Urinary bladder (tissue), 3 donors: ENCODE measurements around the gene GOLT1B.

DNA sequence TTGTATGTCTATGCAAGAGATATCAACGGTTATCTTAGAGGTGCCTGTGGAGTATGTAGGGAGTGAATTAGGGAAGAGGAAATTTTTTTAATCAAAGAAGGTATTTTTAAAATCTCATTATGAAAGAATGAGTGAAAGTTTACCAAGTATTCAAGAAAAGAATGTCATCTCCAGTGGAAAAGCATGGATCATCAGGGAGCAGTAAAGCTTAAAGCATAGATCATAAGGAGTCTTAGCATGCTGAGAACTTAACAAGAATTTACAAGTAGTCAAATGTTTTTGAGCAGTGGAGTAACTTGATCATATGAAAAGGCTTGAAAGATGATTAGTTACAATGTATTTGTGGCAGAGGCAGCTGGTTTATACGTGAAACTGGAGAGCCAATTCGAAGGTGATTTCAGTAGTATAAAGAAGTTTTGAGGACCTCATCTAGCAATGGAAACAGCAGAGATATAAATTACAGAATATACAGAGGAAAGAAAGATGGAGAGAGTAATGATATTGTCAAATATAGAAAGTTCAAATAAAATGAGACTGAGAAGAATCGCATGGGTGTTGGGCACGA lies 1.6 kb downstream of the PYROXD1 start:
- PRO-cap = no peak
- RAMPAGE, long total RNA = no peak

GRCh38 chr12:21501731-21502437 lies at the start of gene GOLT1B:
TSS of gene GOLT1B (plus strand) at chr12:21501789.
- PRO-cap = bidirectional peak, plus-strand start at chr12:21501792, minus-strand start at chr12:21501595
- RAMPAGE, long total RNA = start-site peak on the plus strand at chr12:21501804-21501891, 370 and 206 reads in 2 replicates

GRCh38 chr12:21526791-21527201 lies 700 bp downstream of the SPX start:
- PRO-cap = no peak
- RAMPAGE, long total RNA = no peak

- PRO-cap = no peak
- RAMPAGE, long total RNA = no peak
Observed at GRCh38 chr12:21773820-21774237, 677 bp downstream of the KCNJ8 start.

DNA sequence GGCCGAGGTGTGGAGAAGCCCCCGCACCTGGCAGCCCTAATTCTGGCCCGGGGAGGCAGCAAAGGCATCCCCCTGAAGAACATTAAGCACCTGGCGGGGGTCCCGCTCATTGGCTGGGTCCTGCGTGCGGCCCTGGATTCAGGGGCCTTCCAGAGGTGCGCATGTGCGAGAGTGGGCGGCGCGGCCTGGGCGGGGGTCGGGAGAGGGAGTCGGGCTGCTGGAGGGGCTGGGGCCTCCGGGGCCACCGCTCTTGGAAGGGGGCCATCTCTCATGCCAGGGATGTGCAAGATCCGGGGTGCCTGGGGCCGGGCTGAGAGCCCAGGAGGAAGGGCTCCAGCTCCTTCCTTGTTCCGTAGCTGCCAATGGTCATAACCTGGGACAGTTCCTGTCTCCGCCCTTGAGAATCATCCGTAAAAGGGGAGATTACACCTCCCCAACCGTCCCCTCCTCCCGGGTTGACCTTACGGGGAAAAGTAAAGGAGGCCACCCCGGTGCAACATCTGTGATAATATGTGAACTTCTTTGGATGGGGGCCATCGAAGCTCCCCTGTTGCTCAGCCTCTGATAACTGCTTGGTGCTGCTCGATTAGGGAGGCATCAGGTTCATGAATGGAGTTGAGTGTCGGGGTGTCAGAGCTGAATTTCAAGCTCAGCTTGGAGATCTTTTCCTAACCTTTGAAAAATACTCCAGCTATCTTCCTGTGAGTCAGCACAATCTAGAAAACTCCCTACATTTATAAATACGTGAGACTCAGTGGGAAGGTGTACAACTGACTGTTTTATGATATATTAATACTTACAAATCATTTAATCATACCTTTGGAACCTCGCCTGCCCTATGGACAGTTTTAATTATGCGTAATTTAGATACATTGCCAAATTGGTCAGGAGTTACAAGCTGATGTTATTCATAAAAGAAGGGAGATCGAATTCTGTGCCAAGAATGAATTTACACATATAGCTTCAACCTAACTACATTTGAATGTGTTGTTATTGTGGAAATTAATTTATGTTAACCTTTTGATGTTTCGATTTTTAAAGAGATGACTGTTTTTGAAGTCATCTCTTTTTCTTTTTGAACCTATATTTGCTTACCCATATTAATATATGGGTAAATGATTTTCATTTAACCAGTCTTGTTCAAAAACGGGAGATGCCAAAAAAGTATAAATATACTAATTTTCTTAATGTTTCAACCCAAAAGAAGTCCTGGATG lies 799 bp downstream of the CMAS start:
- PRO-cap = bidirectional peak, plus-strand start at position 464 of the sequence, minus-strand start at position 364 of the sequence; bidirectional peak, plus-strand start at position 747 of the sequence, minus-strand start at position 645 of the sequence
- RAMPAGE, long total RNA = no peak

GRCh38 chr12:22082312-22082715 lies 36.3 kb downstream of the CMAS start:
- PRO-cap = no peak
- RAMPAGE, long total RNA = no peak

DNA sequence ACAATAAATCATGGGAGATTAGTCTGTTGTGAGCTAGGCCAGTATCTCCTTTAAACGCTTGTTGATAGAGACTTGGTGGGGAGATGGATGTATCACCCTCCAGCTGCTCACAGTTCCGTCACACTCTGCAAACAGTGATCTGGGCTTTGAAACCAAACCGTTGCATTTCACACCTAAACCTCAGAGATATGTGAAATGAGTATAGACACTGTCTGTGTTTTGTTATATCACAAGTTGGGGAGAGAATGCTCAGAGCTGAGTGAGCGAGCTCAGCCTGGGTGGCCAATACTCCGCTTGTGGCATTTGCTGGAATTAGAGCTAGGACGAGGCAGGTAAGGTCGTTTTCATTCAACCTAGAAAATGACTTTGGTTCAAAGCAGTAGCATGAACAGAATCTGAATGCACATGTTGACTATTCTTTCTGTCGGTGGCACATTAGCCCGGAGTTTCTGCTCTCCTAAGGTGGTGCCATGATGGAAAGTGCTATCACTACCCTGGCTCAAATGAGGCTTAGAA lies 75.2 kb upstream of the ST8SIA1 start:
- PRO-cap = bidirectional peak, plus-strand start at position 252 of the sequence, minus-strand start at position 126 of the sequence
- RAMPAGE, long total RNA = no peak

DNA sequence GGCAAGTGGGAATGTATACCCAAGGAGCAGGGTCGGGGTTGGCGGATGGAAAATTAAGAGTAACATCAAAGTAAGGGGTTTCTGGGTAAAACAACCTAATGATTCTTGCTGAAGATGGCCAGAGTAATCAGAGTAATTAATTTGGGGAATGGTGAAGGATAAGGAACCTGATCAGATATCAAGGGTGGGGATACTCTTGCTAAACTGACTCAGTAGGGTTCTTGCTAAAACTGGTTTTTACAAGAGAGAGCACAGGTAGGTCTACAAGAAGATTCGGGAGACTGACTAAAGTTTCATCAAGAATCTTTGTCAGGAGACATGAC lies 33.6 kb downstream of the ETNK1 start:
- PRO-cap = no peak
- RAMPAGE, long total RNA = no peak

DNA sequence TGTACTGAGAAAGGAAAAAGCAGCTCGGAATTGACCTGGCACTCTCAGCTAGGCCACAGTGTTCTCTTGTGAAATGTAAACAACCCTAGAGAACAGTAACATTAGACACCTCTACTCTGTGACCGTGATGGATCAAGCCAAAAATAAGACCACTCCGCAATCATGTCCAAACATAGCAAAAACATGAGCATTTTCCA lies 135.3 kb downstream of the ETNK1 start:
- PRO-cap = no peak
- RAMPAGE, long total RNA = no peak

- PRO-cap = no peak
- RAMPAGE, long total RNA = no peak
Observed at GRCh38 chr12:23617692-23618372, 331.6 kb downstream of the SOX5 start.

GRCh38 chr12:23721298-23721855 lies 228.1 kb downstream of the SOX5 start:
- PRO-cap = no peak
- RAMPAGE, long total RNA = no peak

GRCh38 chr12:24078017-24078883 lies 128.8 kb upstream of the SOX5 start:
- PRO-cap = no peak
- RAMPAGE, long total RNA = no peak

DNA sequence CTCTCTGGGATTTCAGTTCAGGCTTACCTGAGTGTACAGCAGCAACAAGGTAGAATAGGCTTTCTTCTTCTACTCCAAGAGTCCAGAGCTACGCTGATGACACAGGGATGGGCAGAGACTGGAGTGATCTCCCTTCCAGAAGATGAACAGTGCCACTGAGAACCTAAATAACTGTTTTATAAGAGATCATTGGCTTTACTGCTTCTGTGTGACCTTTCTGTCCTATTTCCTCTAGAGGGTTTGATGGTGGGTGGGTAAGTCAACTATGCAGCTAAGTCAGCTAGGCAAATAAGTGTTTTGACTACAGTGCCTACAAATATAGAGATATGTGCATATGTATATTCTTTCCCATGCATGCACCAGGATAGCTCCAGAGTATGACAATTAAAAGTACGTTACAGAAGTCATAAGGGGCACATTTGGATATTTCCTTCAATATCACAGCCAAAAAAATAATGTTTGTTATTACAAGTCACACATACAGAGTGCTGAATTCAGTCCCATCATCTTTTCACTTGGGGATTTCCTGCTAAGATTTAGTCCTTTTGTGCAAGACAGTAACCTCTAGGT lies 412.4 kb upstream of the SOX5 start:
- PRO-cap = no peak
- RAMPAGE, long total RNA = no peak

DNA sequence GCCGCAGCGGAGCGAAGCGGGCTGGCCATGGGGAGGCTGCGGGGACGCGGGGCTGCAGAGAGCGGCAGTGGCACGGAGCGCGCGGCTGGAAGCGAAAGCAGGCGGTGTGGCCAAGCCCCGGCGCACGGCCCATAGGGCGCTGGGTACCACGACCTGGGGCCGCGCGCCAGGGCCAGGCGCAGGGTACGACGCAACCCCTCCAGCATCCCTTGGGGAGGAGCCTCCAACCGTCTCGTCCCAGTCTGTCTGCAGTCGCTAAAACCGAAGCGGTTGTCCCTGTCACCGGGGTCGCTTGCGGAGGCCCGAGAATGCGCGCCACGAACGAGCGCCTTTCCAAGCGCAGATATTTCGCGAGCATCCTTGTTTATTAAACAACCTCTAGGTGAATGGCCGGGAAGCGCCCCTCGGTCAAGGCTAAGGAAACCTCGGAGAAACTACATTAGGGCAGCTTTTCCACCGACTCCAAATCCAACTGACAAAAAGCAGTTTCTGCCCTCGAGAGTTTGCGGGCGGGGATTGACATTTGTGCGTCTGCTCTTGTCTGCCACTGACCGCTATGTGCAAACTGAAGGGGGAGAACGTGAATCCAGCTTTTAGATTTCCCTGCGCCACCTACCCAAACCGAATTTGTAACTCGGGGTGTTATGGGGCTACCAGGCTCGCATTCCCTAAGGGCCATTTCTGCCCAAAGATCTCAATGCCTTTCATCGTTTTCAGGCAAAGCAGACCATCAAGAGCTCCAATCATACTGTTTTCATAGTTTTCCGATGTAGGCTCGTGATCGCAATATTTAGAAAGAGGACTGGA lies 45.7 kb downstream of the BCAT1 start:
- PRO-cap = unidirectional peak, minus-strand start at position 474 of the sequence; unidirectional peak, minus-strand start at position 558 of the sequence
- RAMPAGE, long total RNA = no peak

DNA sequence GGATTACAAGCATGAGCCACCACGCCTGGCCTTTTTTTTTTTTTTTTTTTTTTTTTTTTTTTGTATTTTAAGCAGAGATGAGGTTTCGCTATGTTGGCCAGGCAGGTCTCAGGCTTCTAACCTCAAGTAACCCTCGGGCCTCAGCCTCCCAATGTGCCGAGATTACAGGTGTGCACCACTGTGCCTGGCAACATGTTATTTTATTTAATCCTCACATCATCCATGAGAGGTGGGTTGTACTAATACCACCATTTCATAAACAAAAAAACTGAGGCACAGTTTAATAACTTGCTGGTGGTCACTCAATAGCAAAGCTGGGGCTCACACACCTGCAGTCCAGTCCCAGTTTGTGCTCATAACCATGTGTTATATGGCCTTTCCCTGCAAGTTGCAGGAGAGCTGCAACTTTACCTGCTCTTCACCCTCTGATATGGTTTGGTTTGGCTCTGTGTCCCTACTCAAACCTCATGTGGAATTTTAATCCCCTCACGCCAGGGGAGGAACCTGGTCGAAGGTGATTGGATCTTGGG lies 15.8 kb downstream of the BCAT1 start:
- PRO-cap = no peak
- RAMPAGE, long total RNA = no peak

DNA sequence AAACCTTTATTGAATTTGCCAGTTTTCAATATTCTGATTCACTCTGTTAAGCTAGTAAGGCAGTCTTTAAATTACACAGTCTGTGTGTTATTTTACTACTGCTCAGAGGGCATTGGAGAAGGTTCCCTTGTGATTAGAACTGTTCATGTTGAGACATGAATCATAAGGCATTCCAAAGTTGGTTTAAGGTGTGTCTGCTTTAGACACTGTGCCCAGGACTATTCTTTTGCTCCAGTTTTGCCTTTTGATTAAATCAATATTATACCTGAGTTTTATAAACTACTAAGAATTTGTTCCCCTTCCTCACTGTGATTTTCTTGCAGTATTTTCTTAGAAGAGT lies 1.6 kb downstream of the IRAG2 start:
- PRO-cap = no peak
- RAMPAGE, long total RNA = no peak

DNA sequence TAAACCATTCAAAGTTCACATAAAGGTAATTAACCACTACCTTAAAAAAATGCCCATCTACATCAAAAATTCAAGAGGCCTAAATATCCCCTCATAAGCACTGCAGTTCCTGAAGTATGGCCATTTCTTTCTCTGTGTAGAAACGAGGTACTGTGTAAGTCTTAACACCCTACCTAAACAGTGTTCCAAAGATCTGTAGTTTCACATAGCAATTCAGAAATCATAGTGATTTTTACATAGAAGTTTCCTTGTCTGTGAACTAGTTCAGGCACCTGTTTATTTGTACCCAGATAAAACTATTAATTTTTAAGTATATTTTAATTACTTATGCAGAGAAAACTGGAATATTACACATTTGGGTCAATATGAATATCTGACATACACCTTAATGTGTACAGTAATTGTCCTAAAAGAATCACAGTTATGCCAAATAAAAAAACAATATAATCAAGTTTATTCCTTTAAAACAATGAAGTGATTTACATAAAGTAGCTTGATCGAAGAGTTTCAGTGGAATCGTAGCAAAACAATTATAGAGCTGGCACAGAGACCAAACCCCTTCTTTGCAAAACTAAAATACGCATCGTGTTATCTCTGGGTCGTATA lies 11.6 kb downstream of the ETFRF1 start:
- PRO-cap = no peak
- RAMPAGE, long total RNA = no peak

DNA sequence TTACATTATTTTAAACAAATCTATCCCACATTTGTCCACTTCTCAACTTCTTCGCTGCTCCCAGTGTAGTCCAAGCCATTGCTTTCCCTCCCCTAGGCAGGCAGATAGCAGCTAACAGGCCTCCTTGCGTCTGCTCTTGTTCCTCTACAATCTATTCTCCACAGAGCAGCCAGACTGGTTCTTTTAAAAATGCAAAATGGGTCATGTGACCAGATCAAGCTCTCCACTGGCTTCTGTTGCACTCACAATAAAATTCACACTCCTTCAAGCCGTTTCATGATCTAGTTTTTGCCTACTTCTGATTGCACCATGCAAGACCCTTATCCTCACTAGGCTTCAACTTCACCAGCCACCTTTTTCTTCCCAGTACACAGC lies 6.0 kb upstream of the KRAS start:
- PRO-cap = no peak
- RAMPAGE, long total RNA = no peak

- PRO-cap = no peak
- RAMPAGE, long total RNA = no peak
Observed at GRCh38 chr12:25322316-25322654, 71.6 kb upstream of the KRAS start.

DNA sequence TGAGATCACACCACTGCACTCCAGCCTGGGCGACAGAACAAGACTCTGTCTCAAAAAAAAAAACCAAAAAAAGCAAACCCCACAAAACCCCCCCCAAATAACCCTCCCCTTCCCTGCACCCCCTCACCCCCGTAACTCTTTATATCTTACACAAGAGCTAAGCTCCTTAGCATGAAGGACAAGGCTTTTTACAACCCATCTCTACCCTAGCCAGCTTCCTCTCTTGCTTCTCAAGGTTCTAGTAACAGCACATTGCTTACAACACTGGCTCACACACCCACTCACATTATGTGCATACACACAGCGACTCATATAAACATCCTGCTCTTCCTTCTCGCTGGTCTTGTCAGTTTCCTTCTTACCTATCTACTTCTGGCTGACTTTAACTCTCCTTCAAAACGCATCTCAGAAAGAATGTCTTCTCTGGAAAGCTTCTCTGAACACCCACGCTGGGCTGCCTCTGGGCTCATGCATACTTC lies 126.6 kb upstream of the KRAS start:
- PRO-cap = no peak
- RAMPAGE, long total RNA = no peak